Tibial artery (tissue), 1 donor: ENCODE results near the gene SCGB3A1.

GRCh38 chr5:179974182-179974715, 66.6 kb upstream of the TBC1D9B start:
- PRO-cap, result no peak

DNA sequence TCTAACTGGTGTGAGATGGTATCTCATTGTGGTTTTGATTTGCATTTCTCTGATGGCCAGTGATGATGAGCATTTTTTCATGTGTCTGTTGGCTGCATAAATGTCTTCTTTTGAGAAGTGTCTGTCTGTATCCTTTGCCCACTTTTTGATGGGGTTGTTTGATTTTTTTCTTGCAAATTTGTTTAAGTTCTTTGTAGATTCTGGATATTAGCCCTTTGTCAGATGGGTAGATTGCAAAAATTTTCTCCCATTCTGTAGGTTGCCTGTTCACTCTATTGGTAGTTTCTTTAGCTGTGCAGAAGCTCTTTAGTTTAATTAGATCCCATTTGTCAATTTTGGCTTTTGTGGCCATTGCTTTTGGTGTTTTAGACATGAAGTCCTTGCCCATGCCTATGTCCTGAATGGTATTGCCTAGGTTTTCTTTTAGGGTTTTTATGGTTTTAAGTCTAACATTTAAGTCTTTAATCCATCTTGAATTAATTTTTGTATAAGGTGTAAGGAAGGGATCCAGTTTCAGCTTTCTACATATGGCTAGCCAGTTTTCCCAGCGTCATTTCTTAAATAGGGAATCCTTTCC, 78.1 kb downstream of the RNF130 start:
- PRO-cap, result no peak

GRCh38 chr5:180351974-180353151, 773 bp downstream of the GFPT2 start:
- PRO-cap, result unidirectional peak, plus-strand start at chr5:180352410

DNA sequence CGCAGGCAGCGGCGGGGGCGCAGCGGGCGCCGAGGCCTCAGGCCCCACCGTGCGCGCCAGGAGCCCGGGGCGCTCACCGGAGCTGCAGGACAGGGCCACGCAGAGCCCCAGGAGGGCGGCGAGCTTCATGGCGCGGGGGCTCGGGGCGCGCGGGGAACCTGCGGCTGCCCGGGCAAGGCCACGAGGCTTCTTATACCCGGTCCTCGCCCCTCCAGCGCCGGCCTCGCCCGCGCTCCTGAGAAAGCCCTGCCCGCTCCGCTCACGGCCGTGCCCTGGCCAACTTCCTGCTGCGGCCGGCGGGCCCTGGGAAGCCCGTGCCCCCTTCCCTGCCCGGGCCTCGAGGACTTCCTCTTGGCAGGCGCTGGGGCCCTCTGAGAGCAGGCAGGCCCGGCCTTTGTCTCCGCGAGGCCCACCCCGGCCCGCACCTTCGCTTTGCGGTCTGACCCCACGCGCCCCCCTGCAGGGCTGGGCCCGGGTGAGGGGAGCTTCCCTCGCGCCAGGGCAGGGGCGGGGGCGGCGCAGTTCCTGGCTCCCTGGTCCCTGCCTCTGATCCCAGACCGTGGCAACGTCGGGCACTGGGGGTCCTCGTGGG, at the start of gene SCGB3A1:
Gene SCGB3A1 (minus strand): TSS at position 166 of the 592 bp plus-strand sequence.
- PRO-cap, result no peak

GRCh38 chr5:180645039-180645970, 4.1 kb downstream of the FLT4 start:
- PRO-cap, result no peak

DNA sequence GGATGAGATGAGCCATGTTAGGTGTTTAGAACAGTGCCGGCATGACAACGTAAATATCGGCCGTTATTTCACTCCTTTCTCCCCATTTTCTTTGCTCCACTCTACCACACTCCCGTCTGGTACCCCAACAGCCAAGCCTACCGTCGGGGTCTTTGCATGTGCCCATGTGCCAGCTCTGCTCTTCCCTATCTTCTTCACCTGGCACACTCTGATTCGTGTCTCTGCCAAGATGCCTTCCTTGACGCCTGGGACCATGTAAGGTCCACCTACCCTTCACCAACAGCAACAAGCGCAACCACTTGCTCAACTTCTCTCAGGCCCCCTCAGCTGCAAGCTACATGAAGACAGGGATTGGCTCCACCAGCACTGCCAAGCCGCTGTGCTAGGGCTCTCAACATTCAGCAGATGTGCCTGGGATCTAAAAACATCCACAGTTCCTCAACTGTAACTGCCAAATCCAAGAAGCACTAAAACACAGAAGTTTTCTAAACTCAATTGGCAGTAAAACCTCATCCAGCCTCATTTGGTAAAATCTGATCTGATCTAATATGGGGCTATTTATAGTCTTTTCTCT, 4.4 kb downstream of the MGAT1 start:
- PRO-cap, result no peak

DNA sequence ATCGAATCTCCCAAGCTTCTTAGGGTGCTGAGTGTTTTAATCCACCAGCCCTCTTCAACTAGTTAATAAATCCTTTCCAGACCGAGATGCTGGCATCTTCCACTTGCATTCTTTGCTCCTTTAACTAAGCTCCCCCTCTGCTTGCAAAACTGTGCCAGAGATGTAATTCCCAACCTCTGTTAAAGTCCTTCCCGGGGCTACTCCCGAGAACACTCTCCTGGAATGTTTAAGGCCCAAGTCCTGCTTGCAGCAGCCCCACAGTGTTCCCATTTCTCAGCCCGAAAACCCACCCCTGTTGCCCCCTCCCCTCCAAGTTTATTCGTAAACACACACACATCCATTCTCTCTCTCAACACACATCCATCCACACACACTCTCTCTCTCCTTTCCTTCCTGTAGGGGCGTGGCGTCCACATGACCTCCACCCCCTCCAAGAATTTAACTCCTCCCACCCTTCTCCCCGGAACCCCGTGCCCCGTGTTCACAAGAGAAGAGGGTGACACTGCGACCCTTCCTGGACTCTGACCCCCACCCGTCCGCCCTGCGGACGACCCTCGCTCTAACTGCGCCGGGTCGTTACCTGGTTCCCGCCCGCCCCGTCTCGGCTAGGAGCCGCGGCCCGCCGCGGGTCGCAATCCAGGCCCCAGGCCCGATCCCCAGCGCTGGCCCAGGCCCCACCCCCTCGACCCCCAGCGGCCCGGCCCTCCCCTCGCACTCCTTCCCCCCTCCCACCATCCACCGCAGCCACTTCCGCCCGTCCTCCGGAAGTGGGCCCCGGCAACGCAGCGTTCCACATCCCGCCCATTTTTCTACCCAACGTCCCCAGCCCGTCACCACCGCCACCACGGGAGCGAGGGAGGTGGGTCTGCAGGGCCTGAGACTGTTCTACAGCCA, 7.1 kb upstream of the MGAT1 start:
- PRO-cap, result bidirectional peak, plus-strand start at position 487 of the sequence, minus-strand start at position 388 of the sequence; bidirectional peak, plus-strand start at position 805 of the sequence, minus-strand start at position 657 of the sequence

DNA sequence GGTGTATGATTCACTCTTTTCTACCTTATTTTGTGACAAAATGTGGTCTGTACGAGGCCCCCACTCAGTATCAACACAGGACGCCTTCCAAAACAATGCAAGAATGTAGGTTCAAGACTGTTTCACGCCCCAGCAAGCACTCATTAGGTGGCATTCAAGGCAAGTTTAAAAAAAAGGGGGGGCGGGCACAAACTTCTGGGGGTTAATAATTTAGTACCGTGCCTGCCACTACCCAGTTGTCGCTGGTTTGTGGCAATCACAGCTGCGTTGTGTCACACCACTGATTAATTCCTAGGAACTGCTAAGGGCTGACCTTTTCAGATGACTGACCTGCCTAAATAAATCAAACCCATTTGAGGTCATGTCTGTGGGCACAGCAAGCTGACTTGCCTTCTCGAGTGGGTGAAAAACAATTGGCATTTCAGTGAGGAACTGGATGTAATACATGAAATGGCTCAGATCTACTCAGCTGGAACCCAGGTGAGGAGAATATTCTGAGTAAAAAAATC, 15.2 kb upstream of the MGAT1 start:
- PRO-cap, result no peak

GRCh38 chr5:180866247-180867005, 5.3 kb upstream of the ZFP62 start:
- PRO-cap, result no peak

DNA sequence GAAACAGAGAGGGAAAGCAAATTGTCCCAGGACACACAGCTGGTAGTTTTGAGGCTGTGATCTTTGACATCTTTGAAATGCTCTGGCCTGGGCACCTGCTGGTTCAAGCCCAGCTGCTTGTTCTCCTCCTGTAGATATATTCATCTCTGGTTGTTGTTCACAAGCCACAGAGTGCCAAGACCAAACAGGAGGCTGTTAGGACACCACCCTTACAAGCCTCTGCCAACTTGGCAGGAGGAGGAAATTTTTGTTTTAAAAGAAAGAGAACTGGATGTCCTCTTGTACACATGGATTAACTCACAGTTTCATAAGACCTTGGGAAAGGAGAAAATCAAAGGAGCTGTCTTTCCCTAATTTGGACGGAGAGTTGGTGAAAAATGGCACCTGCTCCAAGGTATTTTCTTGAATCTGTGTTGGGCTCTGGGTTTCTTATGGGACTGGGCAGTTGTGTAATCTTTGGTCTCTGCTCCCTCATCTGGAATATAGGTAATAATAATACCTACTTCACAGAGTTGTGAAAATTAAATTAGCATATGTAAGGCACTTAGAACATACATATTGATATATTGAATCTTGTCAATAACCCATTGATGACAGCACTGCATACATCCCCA, 8.6 kb upstream of the ZFP62 start:
- PRO-cap, result no peak

DNA sequence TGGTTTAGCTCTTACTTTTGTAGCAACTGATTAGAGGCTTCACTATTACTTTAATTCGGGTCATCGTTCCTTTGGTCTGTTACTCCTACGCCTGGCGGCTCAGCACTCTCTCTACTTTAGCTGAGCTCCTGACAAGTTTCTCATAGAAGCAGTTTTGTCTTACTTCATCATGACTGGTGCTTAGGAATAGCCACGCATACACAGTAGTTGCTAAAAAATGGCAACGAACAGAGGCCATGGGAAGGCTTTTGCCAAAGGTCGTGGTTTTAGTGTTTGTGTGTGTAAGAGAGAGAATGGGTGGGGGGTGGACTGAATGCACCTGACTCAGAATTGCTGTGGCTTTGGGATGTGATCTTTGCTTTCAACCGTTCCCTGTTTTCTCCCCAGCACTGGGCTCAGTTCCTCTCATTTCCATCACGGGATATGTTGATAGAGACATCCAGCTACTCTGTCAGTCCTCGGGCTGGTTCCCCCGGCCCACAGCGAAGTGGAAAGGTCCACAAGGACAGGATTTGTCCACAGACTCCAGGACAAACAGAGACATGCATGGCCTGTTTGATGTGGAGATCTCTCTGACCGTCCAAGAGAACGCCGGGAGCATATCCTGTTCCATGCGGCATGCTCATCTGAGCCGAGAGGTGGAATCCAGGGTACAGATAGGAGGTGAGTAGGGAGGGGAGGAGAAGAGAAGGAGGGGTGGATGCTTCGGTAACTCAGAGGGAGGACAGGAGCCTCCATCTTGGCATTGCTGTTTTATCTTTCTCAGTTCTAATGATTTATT, 12.2 kb downstream of the BTNL8 start:
- PRO-cap, result no peak

- PRO-cap, result no peak
These were observed 929 bp downstream of the BTNL9 start for GRCh38 chr5:181041010-181041380.

DNA sequence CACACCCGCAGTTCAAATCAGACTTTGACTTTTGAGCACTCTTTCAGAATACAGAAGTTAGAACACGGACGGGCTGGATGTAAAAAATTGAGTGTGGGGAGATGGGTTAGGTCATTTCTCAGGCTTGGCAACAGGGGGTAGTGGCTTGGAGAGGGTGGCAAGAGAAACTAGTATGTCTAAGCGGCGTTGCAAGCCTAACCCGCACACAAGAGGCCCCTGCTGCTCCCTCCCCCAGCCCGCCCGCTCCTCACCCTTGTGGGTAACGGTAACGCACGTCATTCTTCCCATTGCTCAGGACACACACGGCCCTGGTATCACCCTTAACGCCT, 45.1 kb downstream of the BTNL9 start:
- PRO-cap, result no peak

DNA sequence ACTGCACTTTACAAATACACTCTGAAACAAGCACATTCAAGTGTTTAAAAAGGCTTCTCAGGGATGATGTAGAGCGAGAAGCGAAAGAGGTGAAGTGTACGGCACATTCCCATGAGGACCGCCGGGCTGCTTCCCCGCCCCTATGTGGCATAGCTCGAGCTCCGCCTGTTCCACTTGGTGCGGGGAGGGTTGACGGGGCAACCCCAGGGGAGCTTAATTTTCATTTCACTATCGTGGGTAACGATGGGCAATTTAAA, 288 bp upstream of the RACK1 start:
- PRO-cap, result no peak